Metastatic Pancreatic Carcinoma in the Ovary (tissue), 1 donor: Measurements from ENCODE around the gene KRT10.

GRCh38 chr17:40123988-40124218 is 2.1 kb downstream of the MSL1 start:
- PRO-cap = no peak

- PRO-cap = no peak
These were observed 1.1 kb upstream of the RAPGEFL1 start for GRCh38 chr17:40176014-40176802.

- PRO-cap = no peak
These were observed 2.4 kb downstream of the RAPGEFL1 start for GRCh38 chr17:40179668-40180001.

- PRO-cap = no peak
These were observed 5.6 kb downstream of the WIPF2 start for GRCh38 chr17:40224458-40225316.

- PRO-cap = no peak
These were observed 22.1 kb upstream of the CDC6 start for GRCh38 chr17:40265553-40265958.

- PRO-cap = no peak
These were observed 975 bp downstream of the RARA start for GRCh38 chr17:40309874-40310436.

DNA sequence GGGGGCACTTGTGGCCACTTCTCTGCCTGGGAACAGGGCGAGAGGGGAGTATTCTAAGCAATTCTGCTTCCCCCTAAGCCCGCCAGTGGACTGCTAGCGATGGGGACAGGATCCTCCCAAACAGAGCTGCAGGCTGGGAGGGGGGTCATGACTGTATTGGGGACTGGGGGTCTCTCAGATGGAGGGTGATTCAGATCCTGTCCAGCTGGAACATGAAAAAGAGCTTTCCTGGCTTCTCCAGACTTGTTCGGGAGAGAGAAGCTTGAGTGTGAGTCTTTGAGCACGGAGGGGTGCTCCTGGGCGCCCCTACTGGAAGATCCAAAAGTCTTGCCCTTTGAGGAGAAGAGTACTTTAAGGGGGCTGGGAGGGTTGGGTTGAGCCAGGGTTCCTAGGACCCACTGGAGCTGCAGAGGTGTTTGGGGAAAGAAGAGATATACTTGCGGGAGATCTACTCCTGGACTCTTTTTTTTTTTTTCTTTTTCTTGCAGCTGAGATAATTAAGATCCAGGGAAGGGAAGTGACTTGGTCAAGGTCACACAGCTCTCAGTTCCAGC is 8.3 kb downstream of the RARA start:
- PRO-cap = unidirectional peak, minus-strand start at position 249 of the sequence

DNA sequence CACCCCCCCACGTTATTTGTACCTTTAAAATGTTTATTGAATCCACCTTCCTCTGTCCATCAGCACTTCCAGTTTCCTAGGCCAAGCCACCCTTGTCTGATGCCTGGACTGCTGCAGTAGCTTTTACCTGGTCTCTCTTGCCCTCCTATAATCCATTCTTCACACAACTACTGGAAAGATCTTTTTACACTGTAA is 24.5 kb downstream of the GJD3 start:
- PRO-cap = no peak

- PRO-cap = no peak
These were observed 6.8 kb downstream of the GJD3 start for GRCh38 chr17:40357828-40358027.

GRCh38 chr17:40433018-40433494 is 10.2 kb upstream of the IGFBP4 start:
- PRO-cap = no peak

DNA sequence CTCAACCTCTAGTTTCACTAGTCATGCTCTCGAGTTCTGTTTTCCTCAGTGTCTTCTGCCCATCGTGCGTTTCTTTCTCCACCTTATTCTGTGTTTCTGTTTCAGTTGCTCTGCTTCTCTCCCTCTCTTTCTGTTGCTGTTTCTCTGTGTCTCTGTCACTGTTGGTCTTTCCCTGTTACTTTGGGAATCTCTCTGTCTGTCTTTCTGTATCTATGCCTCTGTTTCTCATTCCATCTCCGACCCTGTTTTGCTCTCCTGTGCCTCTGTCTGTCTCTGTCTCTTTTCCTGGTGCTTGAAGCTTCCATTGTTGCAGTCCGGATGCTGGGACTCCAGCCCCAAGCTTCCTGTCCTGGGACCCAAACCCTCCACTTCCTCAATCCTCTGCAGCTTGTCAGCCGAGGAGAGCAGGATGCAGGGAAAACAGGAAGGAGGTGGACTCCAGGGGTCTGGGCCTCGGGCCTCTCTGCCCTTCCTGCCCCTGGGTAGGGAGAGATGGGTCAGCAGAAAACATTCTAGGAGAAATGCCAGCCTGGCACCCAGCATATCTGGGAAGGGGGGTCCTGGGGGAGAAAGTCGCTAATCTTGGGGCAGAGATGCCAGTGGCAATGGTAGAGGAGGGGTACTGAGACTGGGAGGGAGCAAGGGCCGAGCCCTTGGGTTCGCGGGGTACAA is 2.0 kb downstream of the IGFBP4 start:
- PRO-cap = no peak

- PRO-cap = no peak
These were observed 31.1 kb upstream of the TNS4 start for GRCh38 chr17:40532295-40533078.

DNA sequence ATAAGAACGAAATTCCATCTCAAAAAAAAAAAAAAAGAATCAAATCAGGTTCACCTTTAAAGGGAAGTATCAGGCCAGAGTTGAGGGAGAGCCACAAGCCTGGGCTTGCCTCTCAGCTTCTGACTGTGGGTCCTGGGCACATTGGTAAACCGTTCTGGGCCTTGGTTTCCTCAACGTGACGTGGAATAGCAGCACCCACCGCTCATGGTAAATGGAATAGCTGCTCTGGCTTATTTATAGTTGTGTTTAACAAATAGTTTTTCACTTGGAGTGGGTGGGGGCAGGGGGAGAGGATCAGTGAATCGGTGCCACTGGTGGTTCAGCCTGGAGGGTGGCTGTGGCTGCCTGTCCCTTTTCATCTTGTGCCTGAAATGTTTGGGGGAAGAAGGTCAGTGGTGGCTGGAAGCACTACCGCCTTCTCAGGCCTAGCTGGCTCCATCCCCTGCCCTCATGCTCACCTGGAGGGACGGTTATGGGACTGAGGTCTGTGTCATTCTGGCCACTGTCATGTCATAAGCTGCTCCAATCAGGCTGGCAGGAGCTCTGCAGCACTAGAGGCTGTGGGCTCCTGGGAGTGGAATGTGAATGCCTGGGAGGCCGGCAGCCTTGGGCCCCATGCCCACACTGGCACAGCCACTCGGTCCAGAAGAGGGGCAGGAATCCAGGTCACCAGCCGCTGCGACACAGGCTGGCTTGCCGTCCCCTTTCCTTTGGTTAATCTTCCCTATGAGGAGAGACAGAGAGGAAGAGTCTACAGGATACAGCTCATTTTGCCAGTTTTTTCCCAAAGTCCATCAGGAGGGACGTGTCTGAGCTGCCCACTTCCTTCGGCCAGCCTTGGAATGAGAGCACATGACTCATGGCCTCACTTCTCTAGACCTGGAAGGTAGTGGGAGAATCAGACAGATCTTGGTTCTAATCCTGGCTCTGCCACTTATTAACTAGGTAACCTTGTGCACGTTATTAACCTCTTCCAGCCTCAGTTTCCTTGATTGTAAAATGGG is 26.9 kb downstream of the CCR7 start:
- PRO-cap = no peak

DNA sequence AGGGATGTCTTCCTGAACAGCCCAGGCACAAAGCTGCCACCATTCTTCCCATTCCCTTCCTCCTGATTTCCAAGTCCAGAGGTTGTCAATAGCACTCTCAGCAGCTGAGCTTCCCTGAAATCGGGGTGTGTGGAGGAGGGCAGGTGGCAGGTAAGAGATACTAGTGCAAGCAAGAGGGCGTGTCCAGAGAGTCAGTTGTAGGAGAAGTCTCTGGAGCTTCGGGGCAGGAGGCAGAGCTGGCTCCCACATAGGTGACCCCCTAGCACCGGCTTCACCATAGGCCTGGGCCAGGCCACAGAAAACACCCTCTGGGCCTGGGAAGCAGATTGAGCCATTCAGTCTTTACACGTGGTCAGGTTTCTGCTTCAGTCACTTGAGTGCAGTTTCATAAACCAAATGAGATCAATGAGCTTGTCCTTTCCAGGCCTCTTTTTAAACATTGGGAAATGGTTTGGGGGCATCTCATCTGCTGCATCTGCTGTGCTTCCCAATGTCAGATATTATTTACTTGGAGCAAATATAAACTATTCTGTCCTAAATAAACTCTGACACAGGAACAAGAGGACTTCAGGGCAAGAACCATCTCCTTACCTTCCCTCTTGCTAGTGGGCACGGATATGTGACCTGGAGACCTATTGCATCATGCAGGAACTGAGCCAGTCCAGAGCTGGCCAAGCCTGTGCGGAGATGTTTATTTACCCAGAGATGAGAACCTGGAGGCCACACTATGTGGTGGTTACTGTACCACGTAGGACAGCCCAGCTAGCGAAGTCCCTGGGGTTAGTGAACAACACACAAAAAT is 16.2 kb downstream of the CCR7 start:
- PRO-cap = no peak

DNA sequence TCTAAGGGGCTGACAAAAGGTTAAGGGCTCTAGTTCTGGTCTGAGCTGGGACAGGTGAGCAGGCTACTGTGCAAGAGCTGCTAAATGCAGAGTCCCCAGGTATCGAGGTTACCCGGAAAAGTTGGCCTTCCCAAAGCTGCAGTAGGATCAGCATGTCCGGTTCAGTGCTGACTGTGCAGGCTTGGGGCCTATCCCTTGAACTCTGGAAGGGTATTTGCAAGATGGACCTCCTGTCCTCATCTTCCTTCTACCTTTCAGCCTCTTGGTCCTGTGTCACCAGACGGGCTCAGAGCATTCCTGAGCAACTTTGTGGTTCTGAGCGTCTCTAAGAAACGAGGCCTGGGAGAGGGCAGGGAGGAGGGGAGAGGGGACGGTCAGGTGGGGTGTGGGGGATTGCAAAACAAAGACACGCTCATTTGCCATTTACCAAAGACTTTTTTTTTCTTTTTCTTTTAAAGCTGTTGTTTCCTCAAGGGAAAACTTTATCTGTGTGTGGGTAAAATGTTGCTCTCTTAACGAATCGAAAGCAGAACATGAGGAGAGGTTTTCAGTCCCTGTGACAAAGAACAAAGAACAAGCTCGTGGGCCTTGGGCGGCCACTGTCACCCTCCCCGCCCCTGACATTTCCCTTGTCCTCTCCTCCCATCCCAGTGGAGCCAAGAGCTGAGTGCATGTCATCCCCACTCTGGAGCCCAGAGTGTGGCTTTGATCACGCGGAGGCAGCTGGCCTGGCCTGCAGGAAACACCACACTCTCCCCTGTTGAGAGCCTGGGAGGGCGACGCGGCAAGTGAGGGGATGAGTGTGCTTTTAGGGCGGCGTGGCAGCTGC is 11.7 kb downstream of the CCR7 start:
- PRO-cap = no peak

- PRO-cap = no peak
These were observed 17.1 kb upstream of the CCR7 start for GRCh38 chr17:40582098-40582959.

GRCh38 chr17:40607522-40608484 is 39.8 kb downstream of the SMARCE1 start:
- PRO-cap = no peak

DNA sequence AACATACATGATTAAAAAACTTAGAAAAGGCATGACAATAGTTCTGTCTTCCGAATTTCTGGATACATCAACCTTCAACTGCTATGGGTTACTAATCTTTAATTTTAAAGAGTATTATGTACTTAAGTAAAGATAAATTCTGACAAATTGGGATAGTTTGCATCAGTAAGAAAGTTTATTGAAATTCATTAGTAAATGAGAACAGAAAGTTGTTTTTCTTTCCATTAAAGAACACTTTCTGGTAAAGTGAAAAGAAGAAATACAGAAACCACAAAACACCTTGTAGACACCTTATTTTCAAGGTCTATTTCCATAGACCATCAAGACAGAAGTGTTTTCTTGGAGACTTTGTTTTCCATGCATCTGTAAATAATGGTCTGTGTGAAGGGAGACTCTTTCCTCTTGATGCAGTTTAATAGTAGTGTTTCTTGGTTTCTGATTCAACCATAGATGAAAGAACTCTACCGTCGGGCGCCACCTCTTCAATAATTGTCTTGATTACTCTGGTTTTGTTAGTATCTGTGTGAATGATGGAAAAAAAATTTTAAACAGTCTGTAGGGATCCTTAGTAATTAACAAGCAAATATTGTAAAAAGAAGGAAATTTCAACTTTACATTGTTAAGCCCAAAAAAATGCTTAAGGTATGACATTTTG is 4.3 kb downstream of the KRT10 start:
- PRO-cap = no peak

- PRO-cap = no peak
These were observed at the start of gene KRT10 for GRCh38 chr17:40821887-40822983. TSS of gene KRT10 (minus strand) at chr17:40822614.

- PRO-cap = no peak
These were observed 15.7 kb upstream of the KRT20 start for GRCh38 chr17:40900521-40901369.